ENCODE data around the genes KCNK4, CDC42BPG and SLC25A45.

DNA sequence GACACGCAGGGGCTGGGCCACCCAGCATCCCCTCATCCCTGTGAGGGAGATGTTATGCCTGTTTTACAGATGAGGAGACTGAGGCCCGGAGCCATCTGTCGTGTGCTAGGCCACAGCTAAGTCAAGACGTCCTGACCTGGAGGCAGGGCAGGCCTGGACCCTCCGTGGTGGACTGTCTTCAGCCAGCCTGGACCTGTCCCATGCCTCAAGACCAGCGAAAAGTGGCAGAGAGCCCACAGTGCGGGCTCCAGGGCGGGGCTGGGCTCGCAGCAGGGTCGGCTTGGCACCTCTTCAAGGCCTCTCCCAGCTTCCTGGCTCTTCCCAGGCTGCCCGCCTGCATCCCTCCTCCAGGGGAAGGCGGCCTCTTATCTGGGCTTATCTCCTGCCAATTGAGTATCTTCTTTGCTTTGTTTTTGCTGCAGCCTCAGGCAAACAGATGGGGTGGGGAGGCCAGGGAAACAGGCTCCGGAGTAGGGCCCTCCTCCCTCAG is 16.0 kb downstream of the BAD start:
- RRBS: no CpG with 5 or more reads among the region's 13 CpGs

DNA sequence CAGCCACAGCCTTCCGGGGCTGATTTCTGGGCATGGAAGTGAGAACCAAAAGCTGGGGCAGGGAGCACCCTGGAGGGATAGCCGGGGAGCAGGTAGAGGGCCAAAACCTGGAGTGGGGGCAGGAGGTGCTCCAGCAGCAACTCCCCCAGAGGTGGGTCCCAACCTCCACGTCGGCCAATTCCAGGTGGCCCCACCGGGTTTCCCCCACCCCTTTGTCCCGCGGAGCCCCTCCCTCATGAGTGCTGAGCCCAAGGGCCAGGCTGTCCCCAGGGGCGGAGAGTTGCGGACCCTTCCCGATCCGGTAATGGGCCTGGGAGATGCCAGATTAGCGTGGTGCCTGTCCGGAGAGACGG is at the start of gene KCNK4:
Gene KCNK4, plus strand, starts transcription at position 239 of the 353 bp plus-strand sequence.
- RRBS: 11% methylated on average over 12 of the region's 14 CpGs

DNA sequence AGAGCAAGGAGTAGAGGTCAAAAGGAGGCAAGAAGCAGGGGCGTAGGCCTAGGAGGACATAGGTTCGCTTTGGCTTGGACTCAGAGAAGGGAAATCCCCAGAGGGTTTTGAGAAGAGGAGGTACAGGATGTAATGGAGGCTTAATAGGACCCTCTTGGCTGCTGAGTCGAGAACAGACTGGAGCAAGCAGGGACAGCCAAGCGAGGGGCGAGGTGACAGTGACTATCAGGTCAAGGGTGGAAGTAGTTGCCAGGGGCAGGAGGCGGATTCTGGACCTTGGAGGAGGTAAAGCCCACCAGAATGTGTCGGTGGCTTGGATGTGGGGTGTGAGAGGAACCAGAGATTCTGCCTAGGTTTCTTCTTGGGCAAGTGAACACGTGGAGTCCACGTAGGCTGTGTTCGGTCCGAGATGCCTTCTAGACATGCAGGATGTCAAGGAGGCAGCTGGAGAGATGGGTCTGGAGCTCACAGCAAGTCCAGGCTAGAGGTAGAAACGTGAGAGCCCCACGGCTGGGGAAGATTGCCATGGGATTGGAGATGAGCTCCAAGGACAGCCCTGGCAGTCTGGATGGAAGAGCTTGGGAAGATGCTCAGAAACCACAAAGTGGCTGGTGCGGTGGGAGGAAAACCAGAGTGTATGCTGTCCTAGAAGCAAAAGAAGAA is 4.3 kb downstream of the TRMT112 start:
- RRBS: no CpG with 5 or more reads among the region's 14 CpGs

DNA sequence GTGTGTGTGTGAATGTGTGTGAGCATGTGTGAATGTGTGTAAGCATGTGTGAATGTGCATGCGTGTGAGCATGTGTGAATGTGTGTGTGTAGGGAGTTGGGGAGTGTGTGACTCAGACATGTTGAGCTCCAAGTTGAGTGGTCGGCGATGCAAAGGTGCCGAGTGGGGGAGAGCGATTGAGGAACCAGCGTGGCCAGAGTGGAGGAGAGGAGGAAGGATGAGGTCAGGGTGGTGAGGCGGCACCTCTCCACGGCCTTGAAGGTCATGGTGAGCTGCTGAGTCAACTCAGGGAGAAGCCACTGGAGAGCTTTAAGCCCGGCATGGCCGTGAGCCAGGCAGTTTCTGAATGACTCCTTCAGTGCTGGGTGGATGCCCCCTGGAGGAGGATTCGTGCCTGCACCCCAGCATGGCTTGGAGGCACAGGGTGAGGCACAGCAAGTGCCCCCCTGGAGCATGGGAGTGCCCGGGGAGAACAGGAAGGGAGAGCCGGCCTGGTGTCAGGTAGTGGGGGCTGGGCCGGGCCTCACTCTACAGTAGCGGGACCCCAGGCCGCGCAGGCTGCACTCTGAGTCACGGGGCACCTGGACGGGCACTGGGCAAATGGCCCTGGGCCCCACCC is 8.3 kb upstream of the CCDC88B start:
- RRBS: no CpG with 5 or more reads among the region's 19 CpGs

- RRBS: no CpG with 5 or more reads among the region's 31 CpGs
These were observed 90.6 kb downstream of the RPS6KA4 start for GRCh38 chr11:64449406-64450188.

DNA sequence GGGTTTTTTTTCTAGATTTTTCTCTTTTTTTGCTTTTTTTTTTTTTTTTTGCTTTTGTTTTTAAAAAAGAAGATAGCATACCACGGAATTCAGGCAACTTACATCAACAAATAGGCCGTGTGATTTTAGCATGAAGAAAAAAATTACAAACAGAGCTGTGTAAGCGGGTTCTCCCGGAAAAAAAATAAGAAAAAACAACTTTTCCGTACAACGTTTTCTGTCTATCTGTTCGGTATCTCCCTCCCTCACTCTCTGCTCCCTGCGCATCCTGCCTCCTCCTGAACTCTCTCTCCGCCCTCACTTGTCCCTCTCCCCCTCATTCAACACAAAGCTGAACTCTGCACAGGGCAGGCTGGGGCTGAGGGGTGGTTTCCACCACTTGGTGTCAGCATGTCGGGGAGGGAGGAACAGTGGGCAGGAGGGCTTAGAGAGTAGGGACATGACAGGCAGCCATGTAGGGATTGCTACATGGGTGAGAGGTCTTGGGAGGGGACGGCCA is 17.5 kb downstream of the SLC22A12 start:
- RRBS: no CpG with 5 or more reads among the region's 11 CpGs

- RRBS: no CpG with 5 or more reads among the region's 7 CpGs
These were observed 46.2 kb downstream of the SLC22A12 start for GRCh38 chr11:64637210-64637685.

DNA sequence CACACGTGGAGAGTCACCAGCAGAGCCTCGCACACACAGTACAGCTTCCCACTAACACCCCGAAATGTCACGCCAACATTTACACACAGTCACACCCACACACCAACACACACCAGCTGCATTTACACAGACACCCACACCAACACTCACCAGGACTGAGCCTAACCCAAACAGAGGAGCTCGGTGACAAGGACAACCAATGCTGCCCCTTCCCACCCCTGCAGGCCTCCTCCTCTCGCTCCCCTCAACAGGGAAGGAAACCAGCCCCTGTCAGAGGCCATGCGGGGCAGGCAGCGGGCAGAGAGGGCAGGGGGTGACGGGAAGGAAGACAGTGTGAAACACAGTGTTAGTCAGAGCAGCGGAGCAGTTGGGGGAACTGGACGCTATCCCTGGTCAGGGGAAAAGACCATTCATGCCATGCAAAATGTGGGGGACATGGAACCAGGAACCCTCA is 47.1 kb downstream of the NRXN2 start:
- RRBS: no CpG with 5 or more reads among the region's 11 CpGs

GRCh38 chr11:64762371-64763712 is 3.1 kb upstream of the PYGM start:
- RRBS: no CpG with 5 or more reads among the region's 19 CpGs

DNA sequence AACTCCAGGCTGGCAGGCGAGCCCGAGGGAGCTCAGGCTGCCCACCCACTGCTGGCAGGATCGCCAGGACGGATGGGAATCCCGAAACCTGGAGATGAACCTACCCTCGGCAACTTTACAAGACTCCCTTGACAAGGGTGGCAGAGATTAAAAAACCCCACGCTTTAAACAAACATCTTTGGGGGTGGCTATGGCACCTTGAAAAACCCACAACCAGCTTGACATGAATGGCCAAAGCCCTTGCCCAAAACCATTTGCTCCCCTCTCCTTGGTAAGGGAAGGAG is 5.1 kb upstream of the PYGM start:
- RRBS: no CpG with 5 or more reads among the region's 7 CpGs

DNA sequence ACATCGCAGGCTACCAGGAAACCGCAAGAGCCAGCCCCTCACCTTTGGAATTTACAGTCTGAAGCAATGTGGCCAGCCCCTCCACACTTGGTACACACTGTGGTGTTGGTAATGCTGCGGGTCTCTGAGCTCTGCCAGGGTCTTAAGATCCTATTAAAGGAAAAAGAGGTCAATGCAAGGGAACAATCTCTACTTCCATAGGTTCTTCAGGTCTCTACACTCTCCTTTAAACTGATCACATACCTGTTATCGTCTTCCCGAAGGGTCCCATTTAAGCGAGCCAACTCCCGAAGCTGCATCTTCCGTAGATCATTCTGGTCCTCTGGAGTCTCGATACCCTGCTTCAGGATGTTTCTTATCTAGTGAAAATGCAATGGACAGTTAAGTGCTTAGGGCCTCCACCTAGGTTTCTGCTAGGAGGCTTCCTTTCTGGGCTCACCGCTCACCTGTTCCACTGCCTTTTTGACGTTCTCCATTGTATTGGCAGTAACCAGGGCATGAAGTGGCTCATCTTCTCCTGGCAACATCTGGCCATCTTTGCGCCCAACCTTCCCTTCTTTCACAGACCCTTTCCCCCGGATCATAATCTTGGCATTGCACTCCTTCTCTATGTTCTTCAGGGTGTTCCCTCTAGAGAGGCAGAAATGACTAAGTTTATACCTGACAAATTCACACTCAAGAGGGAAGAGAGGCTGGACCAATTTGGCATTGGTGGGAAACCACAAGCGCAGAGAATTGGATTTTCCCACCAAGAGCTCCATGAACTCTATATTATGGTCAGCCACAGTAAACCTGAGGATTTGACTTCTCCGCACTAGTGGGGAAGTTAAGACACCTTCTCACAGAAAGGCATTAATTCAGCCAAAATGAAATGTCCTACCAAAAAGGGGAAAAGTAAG is 9.1 kb downstream of the SF1 start:
- RRBS: no CpG with 5 or more reads among the region's 15 CpGs

GRCh38 chr11:64777287-64778253 is 772 bp downstream of the SF1 start:
- RRBS: under 1% methylated on average over 30 of the region's 106 CpGs

- RRBS: 66% methylated on average over 6 of the region's 27 CpGs
These were observed 1.3 kb downstream of the CDC42BPG start for GRCh38 chr11:64842680-64843952.

DNA sequence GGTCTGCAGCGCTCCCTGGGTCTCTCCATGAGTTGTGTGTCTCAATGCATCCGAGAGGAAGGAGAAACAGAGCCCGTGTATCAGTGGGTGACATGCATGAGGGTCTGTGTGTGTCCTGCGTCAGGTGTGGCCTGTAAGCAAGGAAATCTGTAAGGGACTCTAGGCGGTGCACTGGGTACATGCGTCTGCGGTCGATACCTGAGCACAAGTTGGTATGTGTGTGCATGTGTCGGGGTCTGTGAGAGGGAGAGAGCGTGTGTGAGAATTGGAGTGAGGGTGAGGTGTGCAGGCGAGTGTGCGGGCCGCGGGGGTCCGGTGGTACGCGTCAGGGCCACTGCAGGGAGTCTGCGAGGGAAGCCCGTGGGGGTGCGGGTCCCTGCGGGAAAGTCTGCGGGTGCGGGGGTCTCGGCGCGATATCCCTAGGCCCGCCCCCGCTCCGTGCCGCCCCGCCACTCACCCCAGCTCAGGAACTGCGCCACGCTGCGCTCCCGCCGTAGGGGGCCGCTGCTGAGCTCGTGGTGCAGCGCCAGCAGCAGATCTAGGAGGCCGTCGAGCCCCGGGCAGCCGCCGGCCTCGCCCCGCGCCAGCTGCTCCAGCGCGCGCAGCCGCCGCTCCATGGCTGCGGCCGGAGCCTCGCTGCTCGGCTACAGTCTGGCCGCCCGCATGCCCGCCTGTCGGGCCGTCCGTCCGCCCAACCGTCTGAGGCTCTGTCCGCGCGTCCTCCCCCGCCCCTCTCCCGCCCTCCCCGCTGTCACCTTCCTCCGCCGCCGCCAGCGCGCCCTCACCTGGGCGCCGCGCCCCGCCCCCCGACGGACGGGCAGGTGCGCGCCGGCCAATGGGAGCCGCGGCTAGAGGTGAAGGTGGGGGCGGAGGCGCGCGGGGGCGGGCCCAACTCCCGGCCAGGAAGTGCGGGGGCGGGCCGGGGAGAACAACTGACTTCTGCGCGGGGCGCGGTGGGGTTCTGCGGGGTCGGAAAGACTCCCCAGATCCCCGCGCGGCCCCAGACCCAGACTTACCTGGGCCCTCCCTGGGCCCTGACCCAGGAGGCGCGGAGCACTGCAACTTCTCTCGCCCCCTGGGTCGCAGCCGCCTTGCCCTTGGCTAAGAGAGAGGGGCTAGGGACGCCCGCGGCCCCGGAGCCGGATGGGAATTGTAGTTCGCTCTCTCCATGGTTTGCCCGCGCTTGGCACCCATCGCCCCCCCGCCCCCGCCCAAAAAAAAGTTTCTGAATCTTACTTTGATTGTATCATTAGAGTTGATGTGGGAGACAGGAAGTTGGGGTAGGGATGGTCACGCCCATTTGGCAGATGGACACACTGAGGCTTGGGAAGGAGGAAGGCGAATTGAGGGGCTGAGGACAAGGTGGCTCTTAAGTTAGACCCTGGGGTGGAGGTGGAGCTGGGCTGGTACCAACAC is at the start of gene CDC42BPG:
Gene CDC42BPG, minus strand, starts transcription at position 701 of the 1,416 bp plus-strand sequence.
- RRBS: 4% methylated on average over 20 of the region's 123 CpGs

- RRBS: no CpG with 5 or more reads among the region's 7 CpGs
These were observed 13.7 kb upstream of the EHD1 start for GRCh38 chr11:64892107-64892525.

DNA sequence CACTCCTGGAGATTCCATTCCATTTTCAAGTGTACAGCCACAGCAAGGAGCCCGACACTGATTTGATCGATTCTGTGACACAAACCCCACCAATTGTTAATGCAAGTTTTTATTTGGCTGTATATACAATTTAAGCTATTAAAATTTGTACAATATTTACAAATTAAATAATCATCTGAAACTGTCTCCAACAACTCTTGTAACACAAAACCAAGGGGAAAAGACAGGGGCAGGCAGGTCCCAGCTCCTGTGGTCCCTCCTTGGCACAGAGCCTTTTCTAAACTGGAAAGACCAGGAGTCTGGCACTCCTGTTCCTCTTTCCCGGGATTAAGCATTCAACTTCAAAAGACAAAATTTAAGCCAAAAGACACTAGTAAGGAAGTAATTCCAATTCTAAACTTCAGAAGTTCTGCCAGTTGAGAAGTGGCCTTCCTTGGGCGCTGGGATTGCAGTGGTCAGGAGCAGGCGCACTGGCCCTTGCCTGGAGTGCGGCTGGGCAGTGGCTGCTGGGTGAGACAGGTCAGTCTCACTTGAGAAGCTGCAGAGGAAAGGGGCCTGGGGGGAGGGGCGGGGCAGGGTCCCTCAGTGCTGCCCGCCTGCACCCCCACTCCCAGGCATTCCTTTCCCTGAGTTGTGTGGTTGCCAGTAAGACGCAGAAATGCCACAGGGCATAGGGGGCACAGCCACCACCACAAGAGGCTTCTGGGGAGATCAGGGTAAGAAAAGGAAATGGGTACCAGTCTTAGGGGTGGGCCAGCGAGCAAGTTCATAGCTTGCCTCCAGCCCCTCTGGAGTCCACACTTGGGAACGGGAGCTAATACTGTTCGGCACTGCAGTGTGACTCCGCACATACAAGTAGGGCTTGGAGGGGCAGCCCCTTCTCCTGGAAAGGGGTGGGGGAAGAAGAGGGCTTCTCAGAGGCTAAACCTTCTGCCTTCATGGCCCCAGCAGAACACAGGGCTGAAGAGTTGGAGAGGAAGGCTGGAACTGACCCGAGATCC is 5.4 kb downstream of the MRPL49 start:
- RRBS: no CpG with 5 or more reads among the region's 14 CpGs

GRCh38 chr11:65182181-65183044 is 685 bp downstream of the CAPN1 start:
- RRBS: 9% methylated on average over 1 of the region's 24 CpGs

- RRBS: 8% methylated on average over 2 of the region's 44 CpGs
These were observed 421 bp downstream of the DPF2 start for GRCh38 chr11:65333973-65334572.

DNA sequence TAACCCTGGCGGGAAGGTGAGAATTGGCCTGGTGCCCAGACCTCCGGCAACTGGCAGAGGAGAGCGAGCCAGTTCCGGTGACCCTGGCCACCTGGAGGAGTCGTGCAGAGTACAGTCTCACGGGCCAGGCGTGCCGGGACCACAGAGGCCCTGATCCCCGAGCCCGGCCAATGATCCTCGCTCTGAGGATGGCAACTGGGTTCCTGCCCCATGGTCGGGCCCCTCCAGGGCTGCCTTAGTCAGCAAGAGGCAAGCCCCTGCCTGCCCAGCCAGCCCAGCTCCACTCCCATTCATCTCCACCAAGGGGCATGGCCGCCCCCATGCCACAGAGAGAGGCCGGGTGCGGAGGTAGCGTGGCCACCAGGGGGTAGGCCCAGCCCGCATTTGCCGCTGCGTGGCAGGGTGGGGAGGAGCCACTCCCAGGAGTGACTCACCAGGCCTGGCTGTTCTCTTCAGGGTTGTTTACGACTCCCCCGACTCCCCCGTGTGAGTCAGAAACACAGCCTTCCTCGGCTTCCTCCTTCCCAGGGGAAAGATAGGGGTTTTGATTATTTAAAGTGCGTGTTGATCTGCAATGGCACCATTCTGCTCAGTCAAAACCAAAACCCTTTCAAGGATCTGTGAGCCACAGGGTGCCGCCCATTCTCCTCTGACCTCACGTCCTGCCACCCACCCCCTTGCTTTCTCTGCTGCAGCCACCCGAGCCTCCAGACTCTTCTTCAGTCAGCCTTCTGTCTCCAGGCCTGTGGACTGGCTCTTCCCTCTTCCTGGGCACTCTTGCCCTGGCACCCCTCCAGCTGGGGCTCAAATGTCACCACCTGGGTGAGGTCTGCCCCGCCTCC is at the start of gene SLC25A45:
Gene SLC25A45, minus strand, starts transcription at position 595 of the 842 bp plus-strand sequence.
- RRBS: 9% methylated on average over 5 of the region's 28 CpGs

- RRBS: no CpG with 5 or more reads among the region's 20 CpGs
These were observed 31.4 kb downstream of the FRMD8 start for GRCh38 chr11:65417685-65418405.